ENCODE measurements around the genes PUM2 and HS1BP3.

- RAMPAGE, long total RNA, result no peak
- RRBS, result no CpG with 5 or more reads among the region's 20 CpGs
These were observed 11.1 kb downstream of the OSR1 start for GRCh38 chr2:19347251-19347884.

DNA sequence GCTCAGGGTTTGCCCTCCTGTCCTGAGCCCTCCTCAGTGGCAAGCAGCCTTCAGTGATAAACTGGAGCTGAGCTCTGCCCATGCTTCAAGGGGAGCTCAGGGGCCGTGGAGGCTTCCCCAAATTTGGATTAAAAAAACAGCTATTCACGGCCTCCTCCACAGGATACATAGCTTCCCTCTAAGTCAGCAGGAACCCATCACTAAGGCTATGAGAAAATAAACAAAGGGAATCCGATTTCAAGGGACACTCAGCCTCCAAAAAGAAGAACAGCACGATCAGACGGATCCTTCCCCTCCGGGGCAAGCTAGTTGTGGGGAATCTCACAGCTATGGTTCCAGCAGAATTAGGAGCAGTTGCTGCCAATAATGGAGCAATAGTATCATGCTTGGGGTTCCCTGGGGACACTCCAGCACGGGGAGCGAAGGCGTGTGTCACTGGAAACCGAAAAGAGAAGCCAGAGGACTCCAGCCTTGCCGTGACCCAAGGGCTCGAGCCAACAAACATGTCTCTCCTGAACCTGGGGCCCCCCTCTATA lies 163.1 kb downstream of the TTC32 start:
- RAMPAGE, long total RNA, result no peak
- RRBS, result no CpG with 5 or more reads among the region's 12 CpGs

GRCh38 chr2:19891986-19892330 lies 9.8 kb downstream of the TTC32 start:
- RAMPAGE, long total RNA, result no peak
- RRBS, result no CpG with 5 or more reads among the region's 4 CpGs

DNA sequence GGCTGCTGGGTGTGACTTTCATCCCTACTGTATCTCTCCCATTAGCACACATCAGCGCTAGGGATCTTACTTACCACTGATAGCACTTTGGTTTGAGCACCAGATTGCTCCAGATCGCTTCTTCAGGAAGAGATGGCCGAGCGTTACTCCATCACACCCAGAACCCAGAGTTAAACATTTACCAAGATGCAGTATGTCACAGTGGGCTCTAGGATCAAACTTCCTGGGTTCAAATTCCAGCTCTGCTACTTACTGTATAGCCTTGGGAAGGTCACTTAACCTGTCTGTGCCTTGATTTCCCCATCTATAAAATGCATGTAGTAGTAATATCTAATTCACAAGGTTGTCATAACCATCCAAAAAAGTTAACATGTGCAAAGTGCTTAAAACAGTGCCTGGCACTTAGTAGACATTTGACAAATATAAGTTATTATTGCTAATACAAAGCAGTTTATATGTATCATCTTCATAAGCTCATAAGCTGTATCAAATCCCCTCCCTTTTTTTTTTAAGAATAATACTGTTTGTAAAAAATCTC lies 57.7 kb upstream of the LAPTM4A start:
- RAMPAGE, long total RNA, result no peak
- RRBS, result no CpG with 5 or more reads among the region's 4 CpGs

DNA sequence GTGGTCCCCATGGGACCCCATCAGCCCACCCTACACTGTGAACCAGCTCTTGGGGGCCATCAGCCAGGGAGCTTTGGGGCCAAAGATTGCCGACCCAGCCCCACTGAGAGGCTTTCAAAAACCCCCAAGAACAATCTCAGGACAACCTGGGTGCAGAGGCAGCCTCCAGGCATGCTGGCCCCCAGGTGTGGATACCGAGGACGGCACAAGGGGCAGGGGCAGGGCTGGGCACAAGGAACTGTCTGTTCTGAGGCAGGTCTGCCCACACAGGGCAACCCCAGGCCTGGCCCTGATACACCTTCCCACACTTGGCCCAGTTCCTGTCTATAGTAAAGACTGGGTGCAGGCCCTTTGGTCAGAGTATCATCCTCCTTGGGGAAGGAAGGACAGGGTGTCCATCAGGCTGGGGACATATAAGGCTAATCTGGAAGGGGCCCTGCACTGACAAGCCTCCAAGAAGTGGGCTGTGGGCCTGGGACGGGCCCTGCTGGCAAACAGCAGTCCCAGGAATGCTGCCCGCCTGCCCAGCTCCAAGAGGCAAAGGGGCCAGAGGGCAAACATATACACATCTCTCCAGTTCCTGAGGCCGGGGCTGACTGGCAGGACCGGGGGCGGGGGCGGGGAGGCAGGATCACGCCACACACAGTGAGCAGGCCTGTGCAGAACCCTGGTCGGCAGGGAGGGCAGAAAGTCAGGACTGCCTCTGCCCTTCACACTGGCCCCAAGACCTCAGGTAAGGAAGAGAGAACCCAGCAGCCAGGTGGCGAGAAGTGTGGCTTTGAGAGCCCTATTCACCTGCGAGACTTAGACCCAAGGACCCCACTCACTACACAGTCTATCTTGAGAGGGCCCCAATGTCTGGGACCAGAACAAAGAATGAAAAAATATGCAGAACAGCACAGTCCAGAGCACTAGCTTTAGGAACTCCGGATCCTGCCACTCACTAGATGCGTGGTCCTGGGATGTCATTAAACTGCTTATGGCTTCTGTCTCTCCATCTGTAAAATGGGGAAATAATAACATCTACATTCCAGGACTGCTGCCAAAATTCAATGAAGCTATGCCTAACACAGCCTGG lies 18.8 kb downstream of the SDC1 start:
- RAMPAGE, long total RNA, result no peak
- RRBS, result no CpG with 5 or more reads among the region's 15 CpGs

- RAMPAGE, long total RNA, result no peak
- RRBS, result no CpG with 5 or more reads among the region's 22 CpGs
These were observed 8.7 kb downstream of the SDC1 start for GRCh38 chr2:20215884-20217007.

DNA sequence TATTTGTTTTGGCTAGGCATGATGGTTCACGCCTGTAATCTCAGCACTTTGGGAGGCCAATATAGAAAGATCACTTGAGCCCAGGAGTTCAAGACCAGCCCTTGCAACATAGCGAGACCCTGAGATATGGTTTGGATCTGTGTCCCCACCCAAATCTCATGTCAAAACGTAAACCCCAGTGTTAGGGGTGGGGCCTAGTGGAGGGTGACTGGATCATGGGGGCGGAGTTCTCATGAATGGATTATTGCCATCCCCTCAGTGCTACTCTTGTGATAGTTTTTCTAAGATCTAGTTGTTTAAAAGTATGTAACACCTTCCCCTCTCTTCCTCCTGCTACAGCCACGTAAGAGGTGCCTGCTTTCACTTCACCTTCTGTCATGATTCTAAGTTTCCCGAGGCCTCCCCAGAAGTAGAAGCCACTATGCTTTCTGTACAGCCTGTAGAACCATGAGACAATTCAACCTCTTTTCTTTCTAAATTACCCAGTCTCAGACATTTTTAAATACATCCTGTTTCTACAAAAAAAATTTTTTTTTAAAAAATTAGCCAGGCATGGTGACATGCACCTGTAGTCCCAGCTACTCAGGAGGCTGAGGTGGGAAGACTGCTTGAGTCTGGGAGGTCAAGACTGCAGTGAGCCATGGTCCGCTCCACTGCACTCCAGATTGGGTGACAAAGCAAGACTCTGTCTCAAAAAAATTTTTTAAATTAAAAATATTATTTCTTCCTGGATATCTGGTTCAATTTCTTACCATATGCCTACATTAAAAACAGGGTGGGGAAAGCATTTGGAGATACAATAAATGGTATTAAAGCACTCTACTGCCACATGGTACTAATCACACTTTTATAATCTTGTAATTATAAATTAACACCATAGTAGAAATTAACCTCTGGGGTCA lies 16.8 kb downstream of the PUM2 start:
- RAMPAGE, long total RNA, result no peak
- RRBS, result no CpG with 5 or more reads among the region's 7 CpGs

- RAMPAGE, long total RNA, result start-site peak on the minus strand at chr2:20350634-20350699, 26 and 25 reads in 2 replicates
- RRBS, result 1% methylated on average over 29 of the region's 80 CpGs
These were observed at the start of gene PUM2 for GRCh38 chr2:20350480-20351220. TSS of gene PUM2 (minus strand) at chr2:20350844.

- RAMPAGE, long total RNA, result no peak
- RRBS, result no CpG with 5 or more reads among the region's 25 CpGs
These were observed 472 bp downstream of the RHOB start for GRCh38 chr2:20447424-20447667.

GRCh38 chr2:20490315-20491311 lies 43.7 kb downstream of the RHOB start:
- RAMPAGE, long total RNA, result no peak
- RRBS, result no CpG with 5 or more reads among the region's 15 CpGs

- RAMPAGE, long total RNA, result no peak
- RRBS, result 71% methylated on average over 1 of the region's 24 CpGs
These were observed 93.2 kb downstream of the RHOB start for GRCh38 chr2:20539876-20540607.

DNA sequence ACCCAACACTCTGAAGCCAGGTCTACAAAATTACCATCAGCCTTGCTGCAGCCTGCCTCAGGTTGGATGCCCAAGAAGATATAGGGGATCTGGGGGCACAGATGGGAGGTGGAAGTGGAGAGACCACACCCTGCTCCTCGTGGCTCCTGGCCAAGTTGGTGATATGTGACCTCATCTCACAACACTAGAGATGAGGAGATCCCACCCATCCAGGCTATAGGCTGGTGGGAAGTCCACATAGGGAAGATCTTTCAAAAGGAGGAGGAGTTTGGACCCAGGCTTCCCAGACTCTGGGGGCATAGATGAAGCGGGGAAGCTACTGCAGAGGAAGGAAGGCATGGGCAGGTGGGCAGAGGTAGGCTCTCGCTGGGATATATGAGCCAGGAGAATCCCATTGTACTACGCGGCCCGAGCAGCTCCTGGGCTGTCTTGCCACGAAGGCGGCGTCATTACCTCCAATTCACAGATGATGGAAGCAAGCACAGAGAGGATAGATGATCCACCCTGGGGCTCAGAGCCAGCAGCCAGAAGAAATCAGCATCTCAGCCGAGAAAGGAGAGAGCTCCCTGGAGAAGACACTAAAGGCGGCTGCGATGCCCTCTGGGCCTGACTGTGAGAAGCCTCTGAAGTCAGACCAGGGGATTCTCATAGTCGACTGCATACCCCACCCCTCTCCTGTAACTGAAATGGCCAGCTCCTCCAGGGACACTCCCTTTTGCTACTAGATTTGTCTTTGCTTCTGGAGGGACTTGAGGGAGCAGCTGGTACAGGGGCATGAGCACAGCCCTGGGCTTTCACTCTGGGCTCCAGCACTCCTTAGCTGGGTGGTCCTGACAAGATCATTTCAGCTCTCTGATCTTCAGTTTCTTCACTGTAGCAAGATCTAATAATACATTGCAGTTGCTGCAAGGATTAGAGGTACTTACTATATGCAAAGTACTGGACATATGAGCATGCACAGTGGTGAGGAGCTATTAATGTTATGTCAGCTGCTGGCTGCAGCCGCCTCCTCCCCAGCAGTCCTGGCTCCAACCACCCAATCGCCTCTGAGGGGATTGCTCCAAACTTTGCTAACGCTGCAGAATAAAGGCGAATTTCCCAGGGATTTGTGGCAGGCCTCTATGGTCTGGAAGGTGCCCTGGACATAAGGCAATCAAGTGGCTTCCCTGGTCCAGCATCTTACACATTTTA lies 96.3 kb downstream of the RHOB start:
- RAMPAGE, long total RNA, result no peak
- RRBS, result no CpG with 5 or more reads among the region's 17 CpGs

- RAMPAGE, long total RNA, result no peak
- RRBS, result no CpG with 5 or more reads among the region's 9 CpGs
These were observed 99.6 kb downstream of the HS1BP3 start for GRCh38 chr2:20551161-20551784.

DNA sequence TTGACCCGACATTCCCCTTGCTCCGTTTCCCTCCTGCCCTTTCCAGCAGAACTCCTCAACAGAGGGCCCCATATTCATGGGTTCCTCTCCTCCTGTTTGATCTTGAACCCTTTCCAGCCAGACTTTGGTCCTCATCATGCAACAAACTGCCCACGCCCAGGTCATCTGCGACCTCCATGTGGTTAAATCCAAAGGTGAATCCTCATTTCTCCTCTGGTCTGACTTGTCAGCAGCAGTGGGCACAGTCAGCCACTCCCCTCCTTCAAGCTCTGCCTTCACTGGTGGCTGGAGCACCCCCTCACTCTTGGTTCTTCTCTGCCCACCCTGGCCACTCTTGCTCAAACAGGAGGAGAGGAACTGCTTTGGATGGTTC lies 2.7 kb downstream of the HS1BP3 start:
- RAMPAGE, long total RNA, result no peak
- RRBS, result no CpG with 5 or more reads among the region's 4 CpGs

DNA sequence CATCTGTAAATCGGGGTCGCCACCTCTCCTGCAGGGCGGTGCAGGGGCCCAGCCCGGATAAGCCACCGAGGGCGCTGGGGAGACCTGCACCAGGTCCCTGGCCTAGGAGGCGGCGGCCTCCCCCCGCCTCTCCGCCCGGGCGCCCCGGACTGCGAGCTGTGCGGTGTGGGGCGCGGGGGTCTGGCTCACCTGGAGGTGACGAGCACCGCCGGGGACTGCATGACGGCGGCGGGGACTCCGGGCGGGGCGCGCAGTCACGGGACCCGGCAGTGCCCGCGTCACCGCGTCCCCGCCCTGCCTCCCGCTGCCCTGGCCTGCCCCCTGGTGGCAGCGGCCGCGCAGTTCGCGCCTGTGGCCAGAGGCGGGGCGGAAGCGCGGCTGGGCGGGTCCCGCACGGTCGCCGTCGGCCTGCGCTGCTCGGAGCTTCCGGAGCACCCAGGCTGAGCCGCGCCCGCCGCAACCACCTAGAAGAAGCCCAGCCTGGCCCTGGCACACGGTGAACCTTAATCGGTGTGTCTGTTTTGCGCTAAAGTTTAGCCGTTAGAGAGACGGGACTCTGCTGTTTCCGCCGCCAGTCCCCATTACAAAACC lies at the start of gene HS1BP3:
Gene HS1BP3 (minus strand): TSS at position 256 of the 591 bp plus-strand sequence.
- RAMPAGE, long total RNA, result no peak
- RRBS, result under 1% methylated on average over 16 of the region's 64 CpGs

GRCh38 chr2:20696983-20698085 lies 30.4 kb downstream of the GDF7 start:
- RAMPAGE, long total RNA, result no peak
- RRBS, result no CpG with 5 or more reads among the region's 3 CpGs

DNA sequence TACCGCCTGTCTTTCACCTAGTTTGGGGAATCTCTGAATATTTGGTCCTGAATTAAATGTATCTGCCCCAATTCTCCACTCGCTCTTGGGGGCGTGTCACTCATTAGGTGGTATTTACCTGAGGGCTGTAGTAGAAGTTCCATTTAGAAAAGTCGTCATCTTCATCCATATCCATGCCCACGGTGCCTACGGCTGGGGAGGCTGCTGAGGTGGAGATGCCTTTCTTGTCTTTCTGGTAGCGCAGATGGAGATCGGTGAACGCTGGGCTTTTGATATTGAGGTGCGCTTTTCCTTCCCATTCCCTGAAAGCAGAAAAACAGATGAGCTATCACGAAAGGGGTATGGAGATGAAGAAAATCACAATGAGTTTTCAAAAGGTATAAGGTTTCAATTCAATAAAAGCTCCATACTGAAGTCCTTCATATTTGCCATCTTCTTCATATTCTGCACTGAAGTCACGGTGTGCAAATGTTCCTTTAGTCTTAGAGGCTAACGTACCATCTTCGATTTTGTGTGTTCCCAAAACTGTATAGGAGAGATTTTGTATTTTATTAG lies 39.6 kb downstream of the APOB start:
- RAMPAGE, long total RNA, result no peak
- RRBS, result no CpG with 5 or more reads among the region's 14 CpGs

DNA sequence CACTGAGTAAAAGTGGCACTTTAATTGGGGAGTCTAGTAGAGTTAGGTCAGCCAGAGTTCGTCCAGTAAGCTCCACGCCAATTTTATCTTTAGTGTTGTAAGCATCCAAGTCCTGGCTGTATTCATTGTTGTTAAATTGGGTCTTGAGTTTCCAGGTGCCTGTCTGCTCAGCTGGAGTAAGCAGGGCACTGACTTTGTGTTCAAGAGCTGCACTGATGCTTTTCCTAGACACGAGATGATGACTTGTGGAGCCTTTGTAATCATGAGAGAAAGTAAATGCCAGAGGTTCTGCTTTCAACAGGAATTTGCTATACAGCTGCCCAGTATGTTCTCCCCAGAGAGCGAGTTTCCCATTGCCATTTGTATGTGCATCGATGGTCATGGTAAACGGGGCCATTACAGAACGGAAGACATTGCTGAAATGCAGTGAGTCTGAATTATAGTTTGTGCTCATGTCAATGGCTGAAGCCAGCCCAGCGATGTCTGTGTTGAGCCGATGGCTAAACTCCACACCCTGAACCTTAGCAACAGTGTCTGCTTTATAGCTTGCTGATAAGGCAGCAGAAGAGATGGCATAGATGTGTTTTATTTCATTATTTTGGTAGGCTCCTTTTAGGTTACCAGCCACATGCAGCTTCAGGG lies 33.0 kb downstream of the APOB start:
- RAMPAGE, long total RNA, result no peak
- RRBS, result no CpG with 5 or more reads among the region's 9 CpGs

DNA sequence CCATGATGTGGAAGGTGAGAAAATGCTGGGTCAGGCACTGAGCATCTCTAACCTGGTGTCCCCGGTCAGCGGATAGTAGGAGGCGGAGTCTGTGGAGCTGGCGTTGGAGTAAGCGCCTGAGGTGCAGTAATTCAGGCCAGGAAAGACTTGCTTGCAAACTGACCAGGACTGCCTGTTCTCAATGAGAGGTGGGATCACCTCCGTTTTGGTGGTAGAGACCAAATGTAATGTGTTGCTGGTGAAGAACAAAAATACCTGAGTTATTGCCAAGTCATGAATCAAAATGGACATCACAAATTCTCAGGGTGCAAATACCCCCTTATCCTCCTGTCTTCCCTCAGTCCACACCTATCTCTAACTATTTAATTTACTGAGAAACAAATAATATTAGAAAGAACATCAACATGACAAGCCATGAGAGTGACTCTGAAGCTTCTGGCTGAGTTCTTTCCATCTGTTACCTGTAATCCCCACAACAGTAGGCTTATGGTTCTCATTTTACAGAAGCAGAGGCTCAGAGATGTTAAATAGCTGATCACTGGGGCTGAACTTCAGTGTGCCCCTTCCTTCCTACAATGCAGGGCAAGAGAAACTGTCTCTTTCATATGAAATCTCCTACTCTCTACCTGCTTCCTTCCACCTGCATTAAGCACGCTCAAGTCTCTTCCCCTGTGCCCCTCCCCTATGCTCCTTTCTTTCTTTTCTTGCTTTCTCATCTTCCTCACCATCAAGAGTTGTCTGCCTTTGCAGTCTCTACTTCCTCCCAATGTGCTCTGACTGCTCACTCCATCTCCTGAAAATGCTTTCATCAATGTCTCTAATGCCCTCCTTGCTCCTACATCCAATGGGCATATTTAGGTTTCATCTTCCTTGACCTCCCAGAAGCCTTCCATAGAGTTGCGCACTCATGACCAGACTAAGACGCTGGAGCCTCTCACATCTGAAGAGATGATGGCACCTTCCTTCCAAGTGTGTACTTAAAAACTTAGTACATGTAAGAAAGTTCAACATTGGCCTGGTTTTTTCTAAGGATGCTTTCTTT lies 23.9 kb downstream of the APOB start:
- RAMPAGE, long total RNA, result no peak
- RRBS, result no CpG with 5 or more reads among the region's 9 CpGs

DNA sequence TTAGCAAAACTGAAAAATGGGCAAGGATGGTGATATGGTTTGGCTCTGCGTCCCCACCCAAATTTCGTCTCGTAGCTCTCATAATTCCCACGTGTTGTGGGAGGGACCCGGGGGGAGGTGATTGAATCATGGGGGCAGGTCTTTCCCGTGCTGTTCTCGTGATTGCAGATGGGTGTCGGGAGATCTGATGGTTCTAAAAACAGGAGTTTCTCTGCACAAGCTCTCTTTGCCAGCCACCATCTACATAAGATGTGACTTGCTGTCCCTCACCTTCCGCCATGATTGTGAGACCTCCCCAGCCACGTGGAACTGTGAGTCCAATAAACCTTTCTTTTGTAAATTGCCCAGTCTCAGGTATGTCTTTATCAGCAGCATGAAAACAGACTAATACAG lies 4.0 kb downstream of the APOB start:
- RAMPAGE, long total RNA, result no peak
- RRBS, result no CpG with 5 or more reads among the region's 10 CpGs